SUDHL5 (cell line): ENCODE measurements around the genes LRRC51 and FCHSD2.

GRCh38 chr11:72080272-72081279, at the start of gene LRRC51:
LRRC51 (plus strand) TSS chr11:72080850.
- PRO-cap, result bidirectional peak, plus-strand start at chr11:72080326, minus-strand start at chr11:72080228; bidirectional peak, plus-strand start at chr11:72080861, minus-strand start at chr11:72080438

GRCh38 chr11:72162817-72163188, 27.3 kb downstream of the FOLR3 start:
- PRO-cap, result no peak

- PRO-cap, result no peak
Measured at GRCh38 chr11:72208123-72208744, 8.4 kb upstream of the FOLR2 start.

DNA sequence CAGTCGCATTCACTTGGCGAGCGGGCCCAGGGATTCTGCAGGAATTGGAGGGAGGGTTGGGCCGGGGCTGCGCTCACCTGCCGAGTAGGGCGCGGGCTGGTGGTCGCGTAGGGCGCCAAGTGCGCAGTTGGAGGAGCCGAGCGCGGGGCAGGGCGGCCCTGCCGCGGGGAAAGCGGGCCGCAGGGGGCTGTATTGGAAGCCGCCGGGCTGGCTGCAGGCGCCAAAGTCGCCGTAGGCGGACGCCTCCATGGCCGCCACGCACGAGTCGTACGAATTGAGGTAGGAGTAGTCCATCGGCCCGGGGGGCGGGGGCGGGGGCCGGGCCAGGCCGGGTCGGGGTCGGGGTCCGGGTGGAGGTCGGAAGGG, 282 bp downstream of the PHOX2A start:
- PRO-cap, result no peak

- PRO-cap, result no peak
Measured at GRCh38 chr11:72618199-72618894, 55.9 kb downstream of the PDE2A start.

GRCh38 chr11:72632270-72632982, 41.8 kb downstream of the PDE2A start:
- PRO-cap, result no peak

- PRO-cap, result no peak
Measured at GRCh38 chr11:72667428-72667658, 6.9 kb downstream of the PDE2A start.

GRCh38 chr11:72700159-72700774, 26.0 kb upstream of the PDE2A start:
- PRO-cap, result no peak

- PRO-cap, result unidirectional peak, plus-strand start at chr11:72721854
Measured at GRCh38 chr11:72721519-72722004, 30.6 kb downstream of the ARAP1 start.

DNA sequence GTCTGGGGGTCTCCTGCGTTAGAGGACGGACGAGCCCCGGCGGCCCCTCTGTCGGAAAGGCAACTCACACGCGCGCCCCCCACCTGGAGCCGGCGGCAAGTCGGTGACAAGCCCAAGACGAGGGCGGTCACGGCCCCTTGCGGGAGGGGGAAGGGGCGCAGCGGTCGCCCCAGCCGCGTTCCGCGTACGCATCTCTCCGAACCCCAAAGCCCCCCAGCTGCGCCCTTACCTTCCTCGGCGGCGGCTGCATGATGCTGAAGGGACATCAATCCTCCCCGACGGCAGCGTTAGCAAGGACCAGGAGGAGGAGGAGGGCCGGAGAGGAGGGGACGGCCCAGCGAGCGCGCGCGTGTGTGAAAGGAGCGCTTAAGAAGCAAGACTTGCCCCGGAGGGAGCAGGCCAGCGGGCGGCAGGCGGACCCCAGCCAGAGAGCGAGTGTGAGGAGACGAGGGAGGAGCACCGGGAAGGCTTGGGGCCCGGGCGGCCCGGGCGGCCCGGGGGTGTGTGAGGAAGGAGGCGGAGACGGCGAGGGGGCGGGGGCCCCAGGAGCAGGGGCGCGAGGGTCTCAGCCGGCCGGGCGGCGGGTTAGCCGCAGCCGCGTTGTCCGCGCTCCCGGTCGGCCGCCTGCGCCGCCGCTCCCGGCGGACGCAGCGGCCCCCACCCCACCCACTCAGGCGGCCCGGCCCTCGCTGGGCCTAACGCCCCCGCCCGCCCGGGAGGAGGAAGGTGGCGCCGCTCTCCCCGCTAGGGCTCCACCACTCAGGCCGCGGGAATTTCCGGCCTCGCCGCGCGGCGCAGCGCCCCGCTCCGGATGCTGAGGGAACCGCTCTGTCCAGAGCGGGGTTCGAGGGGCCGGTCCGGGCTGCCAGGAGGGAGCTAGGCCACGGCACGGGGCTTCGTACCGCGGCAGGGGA, at the start of gene FCHSD2:
Gene FCHSD2 (minus strand): TSS at position 691 of the 914 bp plus-strand sequence.
- PRO-cap, result bidirectional peak, plus-strand start at position 427 of the sequence, minus-strand start at position 439 of the sequence; bidirectional peak, plus-strand start at position 831 of the sequence, minus-strand start at position 672 of the sequence

DNA sequence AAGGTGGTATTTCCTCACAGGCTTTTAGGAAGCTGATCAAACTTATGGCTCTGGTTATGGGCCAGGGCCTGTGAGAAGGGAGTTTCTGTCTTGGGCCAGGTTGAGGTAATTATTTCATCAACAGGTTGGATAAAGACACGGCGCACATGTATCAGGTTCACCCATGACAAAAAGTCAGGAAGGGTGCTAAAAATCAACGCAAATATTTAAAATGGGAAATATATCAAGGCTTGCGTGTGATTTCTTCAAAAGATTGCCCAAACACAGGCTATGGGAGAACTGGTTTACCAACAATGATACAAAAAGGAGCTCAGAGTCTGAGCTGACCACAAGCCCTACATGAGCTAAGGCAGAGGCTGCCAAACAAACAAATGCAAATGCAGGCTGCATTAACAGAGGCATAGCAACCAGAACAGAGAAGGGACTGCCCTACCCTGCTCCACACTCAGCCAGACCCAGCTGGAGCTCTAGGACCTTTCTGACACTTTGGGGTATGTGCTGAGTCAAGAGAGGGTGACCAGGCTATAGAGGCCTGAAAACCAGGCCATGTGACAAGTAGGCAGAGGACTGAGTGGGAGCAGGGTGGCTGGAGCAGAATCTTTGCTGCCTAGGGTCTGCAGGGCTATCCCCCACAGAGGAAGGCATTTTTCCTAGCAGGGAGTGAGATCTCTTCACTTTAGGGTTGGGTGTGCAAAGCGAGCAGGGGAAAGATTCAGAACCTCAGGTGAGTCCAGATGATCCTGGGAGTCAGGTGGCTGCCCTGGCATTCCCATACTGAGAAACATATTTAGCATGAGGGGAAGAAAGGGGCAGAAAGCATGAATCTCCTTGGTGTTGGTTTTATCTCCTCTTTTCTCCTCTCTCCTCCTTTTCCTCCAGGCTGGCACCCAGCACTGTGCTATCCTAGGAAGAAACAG, 17.8 kb upstream of the P2RY2 start:
- PRO-cap, result no peak

- PRO-cap, result no peak
Measured at GRCh38 chr11:73310189-73311255, 2.4 kb downstream of the ARHGEF17 start.

- PRO-cap, result no peak
Measured at GRCh38 chr11:73317915-73318425, 9.9 kb downstream of the ARHGEF17 start.

DNA sequence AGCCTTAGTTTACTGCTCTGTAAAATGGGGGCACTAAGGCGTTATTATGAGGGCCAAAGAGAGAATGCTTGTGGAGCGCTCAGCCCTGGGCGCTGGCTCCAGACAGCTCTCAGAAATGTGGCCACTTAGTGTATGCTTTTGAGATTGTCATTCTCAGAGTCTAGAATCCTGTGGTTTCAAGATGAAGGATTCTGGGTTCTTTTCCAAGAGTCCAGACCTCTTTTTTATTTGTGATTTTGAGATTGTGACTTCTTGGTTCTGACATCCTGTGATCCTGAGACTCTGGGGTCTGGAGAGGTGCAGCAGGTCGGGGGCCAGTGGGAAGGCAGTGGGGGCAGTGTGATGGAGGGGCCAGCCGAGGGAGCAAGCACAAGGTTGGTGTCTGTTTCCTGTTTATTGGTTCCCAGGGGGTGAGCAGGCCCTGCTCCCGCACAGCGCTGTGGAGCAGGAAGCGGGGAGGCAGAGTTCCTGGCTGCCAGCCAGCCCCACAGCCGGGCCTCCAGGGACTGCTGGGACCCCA, 13.5 kb downstream of the ARHGEF17 start:
- PRO-cap, result no peak

DNA sequence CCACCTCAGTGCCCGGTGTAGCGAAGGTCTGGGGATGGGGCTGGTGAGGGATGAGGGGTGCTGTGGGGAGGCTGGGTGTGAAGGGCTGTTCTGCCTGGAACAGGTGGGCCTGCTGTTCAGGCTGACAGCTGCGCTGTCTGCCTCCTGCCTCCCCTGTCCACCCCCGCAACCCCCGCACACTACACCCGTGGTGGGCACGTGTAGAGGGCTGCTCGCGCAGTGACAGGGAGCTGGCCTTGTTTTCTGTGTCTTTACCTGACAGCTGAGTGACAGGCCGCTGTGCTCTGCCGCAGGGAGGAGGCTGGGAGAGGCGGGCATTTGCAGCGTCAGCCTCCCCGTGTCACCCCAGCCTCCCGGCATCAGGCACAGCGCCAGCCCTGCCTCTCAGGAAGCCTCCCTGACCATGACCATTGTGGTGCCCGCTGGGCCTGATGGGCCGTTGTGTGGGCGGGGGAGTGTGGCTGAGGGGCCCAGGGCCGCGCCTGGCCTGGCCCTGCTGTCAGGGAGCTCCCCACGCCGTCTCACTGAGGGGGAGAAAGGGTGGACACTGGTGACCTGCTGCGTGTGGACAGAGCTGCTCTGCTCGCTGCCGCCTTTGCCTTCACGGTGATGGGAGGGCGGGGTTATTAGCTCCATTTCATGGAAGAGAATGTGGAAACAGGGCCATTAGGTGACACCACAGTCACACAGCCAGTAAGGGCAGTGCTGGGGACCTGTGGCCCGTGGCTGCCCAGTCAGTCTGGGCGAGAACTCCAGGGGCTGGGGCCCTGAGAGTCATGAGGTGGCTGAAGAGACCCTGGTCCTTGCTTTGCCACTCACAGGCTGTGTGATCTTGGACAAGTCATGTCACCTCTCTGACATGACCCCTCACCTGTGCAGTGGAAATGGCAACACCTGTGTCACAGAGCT, 31.9 kb upstream of the RELT start:
- PRO-cap, result no peak

GRCh38 chr11:73376963-73377469, 817 bp downstream of the RELT start:
- PRO-cap, result bidirectional peak, plus-strand start at chr11:73377361, minus-strand start at chr11:73377281

DNA sequence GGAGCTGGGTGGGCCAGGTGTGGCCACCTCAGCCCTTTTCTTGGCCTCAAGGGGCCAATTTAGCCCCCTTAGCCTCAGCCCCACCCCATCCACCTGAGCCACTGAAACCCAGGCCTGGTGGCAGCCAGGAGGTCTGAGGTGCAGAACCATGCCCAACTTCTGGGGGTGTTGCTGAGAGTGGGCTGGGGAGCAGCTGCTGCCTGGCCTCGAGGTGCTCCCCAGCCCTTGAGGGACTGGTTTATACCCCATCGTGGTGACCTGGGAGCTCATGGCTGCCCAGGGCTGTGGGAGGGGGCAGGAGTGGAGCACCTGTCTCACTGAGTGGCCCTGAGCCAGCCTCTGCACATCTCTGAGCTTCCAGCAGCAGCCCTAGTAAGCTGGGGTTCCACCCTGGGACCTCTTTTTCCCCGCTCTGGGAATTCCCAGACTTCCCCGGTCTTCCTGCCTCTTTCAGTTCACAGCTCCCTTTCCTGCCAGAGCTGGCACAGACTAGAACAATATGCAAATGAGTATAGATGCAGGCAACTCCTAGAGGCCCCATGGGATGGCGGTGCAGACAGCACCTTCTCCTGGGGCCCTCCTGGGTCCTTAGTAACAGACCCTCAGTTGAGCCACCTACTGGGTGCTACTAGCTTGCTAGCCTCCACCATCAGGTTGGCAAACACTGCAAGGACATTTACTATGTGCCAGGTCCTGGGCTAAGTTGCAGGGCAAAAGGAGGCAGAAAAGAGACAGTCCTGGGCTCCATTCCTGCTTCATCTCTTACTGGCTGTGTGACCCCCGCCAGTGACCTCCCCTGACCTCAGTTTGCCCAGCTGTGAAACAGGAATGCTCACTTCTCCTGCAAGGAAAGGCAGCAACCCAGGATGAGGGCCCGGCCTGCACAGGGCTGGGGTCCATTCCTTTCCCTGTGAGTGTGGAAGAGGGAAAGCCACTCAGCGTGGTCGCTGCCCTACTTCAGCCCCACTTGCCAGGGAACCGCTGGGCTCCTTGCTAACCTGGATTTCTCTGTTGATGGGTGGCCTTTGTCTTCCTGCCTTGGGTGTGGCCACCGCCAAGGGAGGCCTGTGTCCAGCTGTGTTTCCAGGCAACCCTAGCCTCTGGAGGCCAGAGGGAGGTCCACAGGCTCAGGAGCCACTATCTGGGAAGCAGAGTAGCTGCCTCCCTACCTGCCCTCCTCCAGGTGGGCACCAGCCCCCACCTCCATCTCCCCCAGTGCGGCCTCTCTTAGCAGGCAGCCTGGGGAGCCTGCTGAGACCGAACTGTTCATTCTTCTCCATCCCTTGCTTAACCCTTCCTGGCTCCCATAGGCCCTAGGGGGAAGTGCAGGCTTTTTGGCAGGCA, 7.2 kb downstream of the RELT start:
- PRO-cap, result no peak

GRCh38 chr11:73385840-73386717, 9.9 kb downstream of the RELT start:
- PRO-cap, result no peak

GRCh38 chr11:73400252-73401254, 24.4 kb downstream of the RELT start:
- PRO-cap, result no peak

- PRO-cap, result no peak
Measured at GRCh38 chr11:73487129-73487497, 110.8 kb downstream of the FAM168A start.